AG04449 (cell line): ENCODE measurements around the genes ZNF362, A3GALT2 and HMGB4.

DNA sequence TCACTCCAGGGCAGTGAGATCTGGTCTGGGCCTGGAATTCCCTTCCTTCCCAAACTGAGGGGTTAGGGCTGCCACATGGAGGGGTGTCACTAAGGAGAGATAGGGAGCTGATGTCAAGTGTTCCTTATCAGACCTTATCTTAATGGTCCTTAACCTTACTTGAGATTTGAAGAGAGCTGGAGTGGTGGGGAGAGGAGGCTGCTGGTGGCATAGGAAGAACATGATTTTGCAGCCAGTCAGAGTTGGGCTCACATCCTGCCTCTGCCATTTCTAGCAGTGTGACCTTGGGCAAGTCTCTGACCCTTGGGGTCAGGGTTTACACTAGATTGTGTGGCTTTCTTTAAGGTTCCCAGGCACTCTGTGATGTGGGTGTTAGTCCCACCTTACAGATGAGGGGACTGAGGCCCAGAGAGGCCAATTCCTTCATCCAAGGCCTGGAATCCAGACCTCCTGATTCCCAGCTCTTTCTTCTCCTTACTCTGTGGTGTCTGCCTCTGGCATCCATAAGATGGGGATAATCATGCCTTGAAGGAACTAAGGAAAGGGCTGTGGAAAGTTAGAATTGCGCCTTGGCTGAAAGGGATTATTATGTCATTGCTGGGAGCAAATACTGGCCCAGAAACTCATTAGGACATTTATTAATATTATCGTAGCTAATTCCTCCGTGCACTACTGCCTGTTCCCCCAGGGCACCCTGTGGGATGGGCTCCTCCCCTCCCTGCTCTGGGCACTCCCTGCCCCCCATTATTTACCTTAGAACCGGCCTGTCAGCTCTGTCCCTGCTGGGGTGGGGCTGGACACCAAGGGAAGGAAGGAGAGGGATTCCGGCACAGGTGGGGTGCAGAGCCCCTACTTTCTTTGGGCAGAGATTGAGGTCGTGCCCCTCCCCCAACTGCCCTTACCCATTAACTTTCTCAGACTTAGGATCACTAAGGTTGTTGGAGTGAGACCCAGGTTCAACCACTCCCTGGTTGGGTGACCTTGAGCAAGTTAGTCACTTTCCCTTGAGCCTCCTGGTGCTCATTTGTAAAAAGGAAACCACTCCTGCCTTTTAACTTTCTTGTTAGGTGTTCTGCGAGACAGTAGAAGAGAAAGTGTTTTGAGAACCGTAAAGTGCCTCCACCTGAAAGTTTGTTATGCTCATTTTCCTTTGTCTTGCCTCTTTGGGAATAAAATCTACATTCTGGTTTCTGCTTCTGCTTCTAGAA, 17.6 kb downstream of the KIAA1522 start:
- RRBS = 54% methylated on average over 2 of the region's 8 CpGs

- RRBS = no CpG with 5 or more reads among the region's 23 CpGs
Observed at GRCh38 chr1:32760799-32761906, 19.5 kb downstream of the KIAA1522 start.

GRCh38 chr1:32770214-32770740, 28.6 kb downstream of the KIAA1522 start:
- RRBS = 87% methylated on average over 5 of the region's 25 CpGs

GRCh38 chr1:32818497-32818764, 978 bp downstream of the S100PBP start:
- RRBS = no CpG with 5 or more reads among the region's 4 CpGs

- RRBS = 0% methylated on average over 2 of the region's 15 CpGs
Observed at GRCh38 chr1:32872378-32873175, 1.9 kb upstream of the FNDC5 start.

- RRBS = no CpG with 5 or more reads among the region's 1 CpG
Observed at GRCh38 chr1:32904198-32904883, 3.2 kb upstream of the TMEM54 start.

- RRBS = no CpG with 5 or more reads among the region's 1 CpG
Observed at GRCh38 chr1:32948949-32949510, 15.6 kb downstream of the RNF19B start.

DNA sequence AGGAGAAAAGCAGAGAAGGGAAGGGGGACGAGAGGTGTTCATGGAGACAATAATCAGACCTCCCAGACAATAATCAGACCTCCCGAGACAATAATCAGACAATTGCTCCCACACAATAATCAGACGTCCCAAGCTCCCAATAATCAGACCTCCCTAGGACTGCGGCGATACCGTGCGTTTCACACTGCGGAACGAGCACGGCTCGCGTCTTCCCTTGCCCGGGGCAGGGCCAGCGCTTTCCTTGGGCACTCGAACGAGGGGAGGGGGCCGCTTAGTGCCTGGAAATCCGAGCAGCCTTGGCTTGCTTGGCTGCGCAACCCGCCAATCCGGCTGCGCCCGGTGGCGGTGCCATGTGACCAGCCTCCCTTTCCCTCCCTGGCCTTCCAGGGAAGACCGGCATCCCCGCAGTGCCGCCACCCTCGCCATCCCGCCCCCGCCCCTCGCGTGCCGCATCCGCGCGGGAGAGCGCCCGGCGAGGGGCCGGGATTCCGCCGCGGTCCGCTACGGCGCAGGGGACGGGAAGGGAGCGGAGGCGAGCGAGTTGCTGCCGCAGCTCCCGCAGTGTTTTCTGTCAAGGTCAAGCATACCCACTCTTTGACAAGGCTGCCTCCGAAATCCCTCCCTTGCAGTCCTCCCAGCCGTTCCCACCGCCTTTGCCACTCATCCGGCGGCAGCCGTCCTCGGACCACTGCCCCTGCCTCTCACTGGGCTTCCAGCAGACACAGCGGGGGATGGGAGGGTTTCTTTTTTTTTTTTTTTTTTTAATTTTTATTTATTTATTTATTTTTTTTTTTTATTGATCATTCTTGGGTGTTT, 8.3 kb upstream of the RNF19B start:
- RRBS = 3% methylated on average over 18 of the region's 60 CpGs

DNA sequence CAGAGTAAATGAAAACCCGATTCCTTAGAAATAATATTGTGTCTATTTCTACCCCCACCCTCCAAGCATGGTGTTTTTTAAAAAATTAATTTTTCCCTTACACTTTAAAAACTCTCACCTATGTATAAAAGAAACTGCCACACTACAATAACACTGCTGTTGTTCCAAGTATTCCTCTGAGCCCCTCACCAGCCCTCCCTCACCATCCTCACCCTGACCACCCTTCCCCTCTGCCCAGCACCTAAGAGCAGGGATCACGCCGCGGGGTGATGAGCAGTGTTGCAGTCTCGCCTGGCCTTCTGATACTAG, 26.2 kb downstream of the AK2 start:
- RRBS = no CpG with 5 or more reads among the region's 5 CpGs

GRCh38 chr1:33159455-33160185, 22.2 kb downstream of the TRIM62 start:
- RRBS = 96% methylated on average over 5 of the region's 30 CpGs

GRCh38 chr1:33160954-33161902, 20.6 kb downstream of the TRIM62 start:
- RRBS = no CpG with 5 or more reads among the region's 33 CpGs

DNA sequence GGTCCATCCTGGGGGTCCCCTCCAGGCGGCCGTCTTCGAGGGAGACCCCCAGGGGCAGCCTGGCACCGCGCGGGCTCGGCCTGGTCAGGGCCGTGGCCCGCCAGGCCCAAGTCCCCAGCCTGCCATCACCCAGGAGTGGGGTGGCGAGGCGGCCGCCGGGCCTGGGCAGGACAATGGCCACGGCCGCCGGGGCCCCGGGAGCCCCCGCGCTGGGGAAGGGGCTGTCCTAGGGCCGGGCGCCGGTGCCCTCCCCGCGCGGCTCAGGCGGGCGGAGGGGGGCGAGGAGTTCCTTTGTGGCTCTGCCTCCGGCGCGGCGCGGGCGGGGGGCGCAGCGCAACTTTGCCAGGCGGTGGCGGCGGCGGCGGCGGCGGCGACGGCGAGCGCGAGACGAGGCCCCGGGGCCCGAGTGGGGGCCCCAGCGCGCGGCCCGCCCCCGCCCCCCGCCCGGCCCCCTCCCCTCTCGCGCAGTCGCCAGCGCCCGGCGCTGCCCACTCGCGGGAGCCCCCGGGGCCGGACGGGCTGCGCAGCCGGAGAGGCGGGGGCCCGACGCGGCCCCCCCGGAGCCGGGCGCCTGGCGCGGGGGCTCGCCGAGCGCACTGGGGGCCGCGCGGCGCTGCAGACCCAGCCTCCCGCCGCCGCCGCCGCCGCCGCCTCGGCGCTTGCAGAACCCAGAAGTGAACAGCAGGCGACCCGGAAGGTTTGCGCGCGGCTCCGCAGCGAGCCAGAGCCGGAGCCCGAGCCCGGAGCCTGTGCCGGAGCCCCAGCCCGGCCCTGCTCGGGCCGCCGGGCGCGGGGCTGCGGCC, at the start of gene ZNF362:
TSS of gene ZNF362 (plus strand) at position 671 of the 803 bp plus-strand sequence.
- RRBS = 3% methylated on average over 43 of the region's 114 CpGs

GRCh38 chr1:33256625-33257864, 753 bp downstream of the ZNF362 start:
- RRBS = 4% methylated on average over 21 of the region's 88 CpGs

GRCh38 chr1:33281374-33281940, 25.2 kb downstream of the ZNF362 start:
- RRBS = no CpG with 5 or more reads among the region's 12 CpGs

DNA sequence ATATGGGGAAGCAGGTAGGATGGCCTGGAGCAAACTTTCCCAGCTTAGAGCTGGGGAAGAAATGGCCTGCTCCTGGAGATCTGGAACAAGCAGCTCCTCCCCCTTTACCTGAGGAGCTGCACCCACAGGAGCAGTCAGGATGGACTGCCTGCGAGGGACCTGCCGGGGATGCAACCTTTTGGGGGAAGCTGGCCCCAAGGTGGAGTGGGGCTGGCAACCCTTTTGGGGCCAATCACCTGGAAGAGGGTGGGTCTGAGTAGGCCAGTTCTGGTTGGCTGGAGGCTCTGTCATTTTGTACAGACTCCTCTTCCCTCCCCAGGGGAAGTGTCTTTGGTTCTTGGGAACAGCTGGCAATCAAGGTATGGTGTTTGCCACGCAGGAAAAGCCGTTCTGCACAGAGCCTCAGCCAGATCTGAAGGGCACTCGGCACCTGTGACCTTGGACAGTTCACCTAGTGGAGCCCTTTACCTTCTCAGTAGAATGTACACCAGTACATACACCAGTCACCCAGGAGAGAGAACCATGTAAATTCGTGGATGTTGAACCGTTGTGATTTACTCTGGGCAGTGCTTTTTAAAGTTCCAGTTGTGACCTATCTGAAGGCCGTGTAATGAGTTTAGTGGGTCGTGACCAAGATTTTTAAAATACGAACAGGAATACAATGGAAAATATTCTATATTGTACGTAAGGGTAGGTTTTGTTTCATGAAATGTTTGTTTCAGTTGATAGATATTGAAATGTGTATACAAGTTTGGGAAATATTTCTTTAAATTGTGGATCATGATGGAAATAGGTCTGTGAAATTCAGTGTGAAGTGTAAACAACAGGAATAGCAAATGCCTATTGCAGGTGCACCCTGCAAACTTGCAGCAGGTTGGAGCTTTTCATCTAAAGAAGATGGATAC, at the start of gene A3GALT2:
TSS of gene A3GALT2 (minus strand) at position 2 of the 905 bp plus-strand sequence.
- RRBS = no CpG with 5 or more reads among the region's 11 CpGs

GRCh38 chr1:33340922-33341664, 20.2 kb upstream of the A3GALT2 start:
- RRBS = no CpG with 5 or more reads among the region's 7 CpGs

DNA sequence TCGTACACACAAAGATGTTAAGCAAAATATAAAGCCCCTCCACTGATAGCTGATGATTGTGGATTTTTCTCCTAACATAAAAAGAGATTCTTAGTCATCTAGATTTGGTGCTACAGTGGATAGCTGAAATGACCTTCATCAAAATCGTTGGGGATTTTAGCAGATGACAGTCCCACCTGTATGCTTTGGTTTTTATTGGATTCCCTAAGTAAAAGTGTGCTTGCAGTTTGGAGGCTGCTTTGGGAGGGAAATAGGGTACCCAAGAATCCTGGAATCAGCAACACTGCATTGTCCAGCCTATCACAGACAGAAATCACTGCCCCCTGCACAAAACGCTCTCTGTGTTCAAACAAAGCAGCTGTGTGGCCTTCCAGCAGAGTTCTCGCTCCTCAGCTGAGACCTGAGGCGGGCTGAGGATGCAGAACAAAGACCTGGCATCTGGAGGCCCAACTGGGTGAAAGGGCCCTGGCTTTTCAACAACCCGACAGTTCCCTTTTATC, 42.4 kb upstream of the A3GALT2 start:
- RRBS = no CpG with 5 or more reads among the region's 6 CpGs

- RRBS = no CpG with 5 or more reads among the region's 10 CpGs
Observed at GRCh38 chr1:33379661-33380439, 51.0 kb downstream of the PHC2 start.

DNA sequence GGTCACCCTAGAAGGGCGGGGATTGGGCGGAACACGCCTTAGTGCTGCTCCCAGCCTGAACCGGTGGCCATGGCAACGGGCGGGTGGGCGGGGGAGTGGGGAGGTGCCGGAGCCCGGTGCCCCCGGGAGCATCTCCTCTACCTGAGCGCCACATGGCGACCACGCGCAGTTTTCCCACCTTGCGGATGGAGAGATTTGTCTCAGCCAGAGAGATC, 175 bp upstream of the PHC2 start:
- RRBS = 4% methylated on average over 4 of the region's 15 CpGs

DNA sequence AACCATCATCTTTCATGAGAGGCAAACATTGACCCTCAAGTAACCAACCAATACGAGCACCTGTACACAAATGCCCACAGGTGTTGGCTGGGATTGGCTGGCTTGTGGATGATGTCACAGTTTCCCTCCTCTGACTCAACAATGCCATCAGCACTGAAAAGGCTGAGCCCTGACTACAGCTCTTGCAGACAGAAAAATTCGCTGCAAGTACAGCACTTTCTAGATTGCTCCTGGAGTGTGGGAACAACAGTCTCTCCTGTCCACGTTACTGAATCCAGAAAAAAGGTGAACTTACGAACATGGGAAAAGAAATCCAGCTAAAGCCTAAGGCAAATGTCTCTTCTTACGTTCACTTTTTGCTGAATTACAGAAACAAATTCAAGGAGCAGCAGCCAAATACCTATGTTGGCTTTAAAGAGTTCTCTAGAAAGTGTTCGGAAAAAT, at the start of gene HMGB4:
TSS of gene HMGB4 (plus strand) at position 187 of the 444 bp plus-strand sequence.
- RRBS = no CpG with 5 or more reads among the region's 6 CpGs